Skeletal muscle tissue (tissue), 7 donors: ENCODE measurements around a stretch of chr3.

- PRO-cap, 3 experiments, result peak in 1 of 3 experiments; most common plus-strand start chr3:197296 (in 1)
- RAMPAGE, long total RNA, result no peak
- RRBS, 2 experiments, result 3 to 4% methylated on average over 31 to 37 of the region's 85 CpGs
Measured at GRCh38 chr3:197113-198191, 889 bp downstream of the CHL1 start.

GRCh38 chr3:232771-233311 lies 36.3 kb downstream of the CHL1 start:
- PRO-cap, 3 experiments, result peak in 1 of 3 experiments; most common minus-strand start chr3:233010 (in 1)
- RAMPAGE, long total RNA, result no peak
- RRBS, 2 experiments, result no CpG with 5 or more reads among the region's 3 CpGs

DNA sequence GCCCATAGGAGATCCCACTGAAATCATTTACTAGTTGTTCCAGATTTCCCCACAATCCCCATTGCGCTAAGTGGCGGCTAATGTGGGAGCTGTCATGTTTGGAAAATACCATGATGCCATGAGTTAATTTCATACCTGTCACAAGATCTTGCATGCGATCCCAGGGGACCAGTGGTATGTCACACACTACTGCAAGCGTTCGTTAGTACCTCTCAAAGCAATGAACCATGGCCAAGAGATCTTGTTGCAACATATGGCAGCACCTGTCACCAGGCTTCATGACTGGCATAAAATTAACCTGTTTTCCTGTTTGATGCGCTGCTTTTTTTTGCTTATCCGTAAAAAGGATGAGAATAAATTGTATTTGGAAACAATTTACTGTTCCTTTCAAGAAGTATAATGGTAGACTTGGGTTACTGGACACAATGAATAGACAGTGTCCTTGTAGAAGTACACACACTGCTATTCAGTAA lies 81.8 kb downstream of the CHL1 start:
- PRO-cap, 3 experiments, result no peak in any of the 3 experiments
- RAMPAGE, long total RNA, result no peak
- RRBS, 2 experiments, result no CpG with 5 or more reads among the region's 7 CpGs

GRCh38 chr3:535536-535795 lies 338.9 kb downstream of the CHL1 start:
- PRO-cap, 3 experiments, result no peak in any of the 3 experiments
- RAMPAGE, long total RNA, result no peak
- RRBS, 2 experiments, result no CpG with 5 or more reads among the region's 5 CpGs

- PRO-cap, 3 experiments, result no peak in any of the 3 experiments
- RAMPAGE, long total RNA, result no peak
Measured at GRCh38 chr3:2599326-2599617, 500.6 kb downstream of the CNTN4 start.

DNA sequence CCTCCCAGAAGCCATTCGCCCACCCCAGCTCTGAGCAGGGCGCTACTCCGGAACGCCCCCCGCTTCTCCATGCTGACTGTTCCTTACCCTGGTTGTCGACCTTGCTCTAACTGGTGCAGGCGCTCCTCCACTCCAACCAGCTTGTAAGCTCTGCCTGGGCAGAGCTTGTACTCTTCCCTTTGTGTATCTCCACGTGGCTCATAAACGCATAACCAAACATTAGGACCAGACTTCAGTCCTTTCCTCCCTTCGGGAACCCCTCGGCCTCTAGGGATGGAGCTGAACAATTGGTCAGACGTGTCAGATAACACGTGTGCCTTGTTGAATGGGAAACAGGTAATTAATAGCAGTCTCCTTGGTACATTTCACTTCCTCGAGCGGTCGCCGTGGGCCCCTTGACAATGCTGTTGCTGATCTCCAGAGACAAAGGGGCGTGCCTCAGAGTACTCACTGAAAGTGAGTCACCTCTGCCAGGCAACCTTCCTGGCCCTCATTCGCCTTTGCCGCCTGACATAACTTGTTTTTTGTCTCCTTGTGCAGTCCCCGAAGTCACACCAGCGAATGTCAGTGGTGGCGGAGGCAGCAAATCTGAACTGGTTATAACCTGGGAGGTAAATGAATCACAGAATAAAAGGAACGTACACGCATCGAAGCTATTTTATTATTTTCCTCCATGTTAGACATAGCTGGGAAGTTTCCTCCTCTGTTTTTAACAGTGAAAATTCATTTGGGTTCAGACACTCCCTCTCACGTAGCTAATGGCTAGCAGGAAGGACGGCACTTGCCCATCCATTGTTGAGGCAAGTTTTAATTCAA lies 71.6 kb downstream of the IL5RA start:
- PRO-cap, 3 experiments, result peak in 1 of 3 experiments; most common plus-strand start position 527 of the sequence (in 1); most common minus-strand start position 269 of the sequence (in 1)
- RAMPAGE, long total RNA, result no peak
- RRBS, 2 experiments, result 71 to 81% methylated on average over 3 of the region's 28 CpGs

GRCh38 chr3:3135004-3135661 lies 8.4 kb downstream of the TRNT1 start:
- PRO-cap, 3 experiments, result no peak in any of the 3 experiments
- RAMPAGE, long total RNA, result no peak
- RRBS, 2 experiments, result no CpG with 5 or more reads among the region's 3 CpGs

DNA sequence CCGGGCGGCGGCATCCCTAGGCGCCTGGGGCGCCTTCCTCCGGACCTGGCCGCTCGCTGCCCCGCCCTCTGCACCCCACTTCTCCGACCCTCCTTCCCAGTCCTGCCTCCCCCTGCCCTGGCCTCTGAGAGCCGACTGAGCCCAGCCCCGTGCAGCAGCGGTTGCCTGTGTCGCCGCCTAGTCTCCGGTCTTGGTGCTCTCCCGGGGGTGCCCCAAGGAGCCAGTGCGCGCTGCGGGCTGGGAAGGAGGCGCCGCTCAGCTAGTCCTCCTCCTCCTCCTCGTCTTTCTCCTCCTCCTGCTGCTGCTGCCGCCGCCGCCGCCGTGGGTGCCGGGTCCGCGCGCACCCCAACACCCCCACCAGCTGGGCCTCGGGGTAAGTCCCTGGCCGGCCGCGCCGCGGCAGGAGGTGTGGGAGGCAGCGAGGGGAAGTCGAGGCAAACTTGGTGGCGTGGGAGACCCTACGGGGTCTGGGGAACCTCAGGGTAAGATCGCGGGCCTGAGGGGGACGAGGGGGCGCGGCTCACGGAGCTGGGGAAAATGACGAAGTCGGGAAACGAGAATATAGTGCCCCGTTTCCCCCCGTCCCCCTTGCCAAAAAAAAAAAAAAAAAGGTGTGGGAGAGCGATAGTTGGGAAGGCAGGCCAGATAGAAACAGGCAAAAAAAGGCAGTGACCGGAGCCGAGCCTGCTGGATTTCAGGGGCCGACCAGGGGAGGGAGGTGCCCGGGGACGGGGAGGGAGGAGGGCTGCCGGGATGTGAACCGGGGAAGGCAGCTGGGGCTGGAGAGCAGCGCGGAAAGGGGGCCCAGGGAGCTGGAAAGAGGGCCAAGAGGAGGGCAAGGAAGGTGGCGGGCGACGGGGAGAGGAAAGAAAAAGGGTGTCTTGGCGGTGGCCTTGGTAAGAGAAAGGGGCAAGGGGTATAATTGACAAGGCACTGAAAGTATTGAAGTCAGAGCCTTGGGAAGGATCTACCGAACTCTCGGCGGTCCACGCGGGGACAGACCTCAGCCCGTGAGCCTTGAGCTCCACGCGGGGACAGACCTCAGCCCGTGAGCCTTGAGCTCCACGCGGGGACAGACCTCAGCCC lies 659 bp downstream of the LRRN1 start:
- PRO-cap, 3 experiments, result peak in 2 of 3 experiments; most common plus-strand start position 223 of the sequence (in 2); most common minus-strand start position 136 of the sequence (in 1)
- RAMPAGE, long total RNA, result no peak
- RRBS, 2 experiments, result 2 to 3% methylated on average over 16 to 32 of the region's 78 CpGs

DNA sequence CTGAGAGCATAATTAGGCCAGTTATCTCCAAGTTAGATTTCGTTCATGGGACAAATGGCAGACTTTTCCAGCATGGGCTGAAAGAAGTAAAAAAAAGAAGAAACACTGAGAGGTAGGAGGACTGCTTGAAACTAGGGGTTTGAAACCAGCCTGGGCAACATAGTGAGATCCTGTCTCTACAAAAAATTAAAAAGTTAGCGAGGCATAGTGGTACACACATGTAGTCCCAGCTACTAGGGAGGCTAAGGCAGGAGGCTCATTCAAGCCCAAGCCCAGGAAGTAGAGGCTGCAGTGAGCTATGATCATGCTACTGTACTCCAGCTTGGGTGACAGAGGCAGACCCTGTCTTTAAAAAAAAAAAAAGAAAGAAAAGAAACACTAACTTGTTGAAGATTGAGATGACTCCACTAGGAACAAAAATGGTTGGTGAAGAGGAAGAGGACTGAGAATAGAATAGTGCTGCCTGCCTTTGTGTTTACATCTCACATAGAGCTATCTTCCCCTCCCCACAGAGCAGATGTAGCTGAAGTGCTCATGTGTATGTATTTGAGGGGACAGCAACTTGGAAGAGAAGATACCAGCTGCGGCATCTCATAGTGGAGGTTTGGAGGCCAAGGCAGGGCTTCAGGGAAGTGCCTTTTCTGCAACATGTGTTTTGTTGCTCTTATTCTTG lies 57.5 kb downstream of the ITPR1 start:
- PRO-cap, 3 experiments, result no peak in any of the 3 experiments
- RAMPAGE, long total RNA, result no peak
- RRBS, 2 experiments, result no CpG with 5 or more reads among the region's 3 CpGs

GRCh38 chr3:4720017-4721193 lies 227.3 kb downstream of the ITPR1 start:
- PRO-cap, 3 experiments, result no peak in any of the 3 experiments
- RAMPAGE, long total RNA, result no peak
- RRBS, 2 experiments, result no CpG with 5 or more reads among the region's 16 CpGs

- PRO-cap, 3 experiments, result no peak in any of the 3 experiments
- RAMPAGE, long total RNA, result no peak
- RRBS, 2 experiments, result no CpG with 5 or more reads among the region's 4 CpGs
Measured at GRCh38 chr3:4723245-4723444, 230.0 kb downstream of the ITPR1 start.

- PRO-cap, 3 experiments, result no peak in any of the 3 experiments
- RAMPAGE, long total RNA, result no peak
- RRBS, 2 experiments, result no CpG with 5 or more reads among the region's 10 CpGs
Measured at GRCh38 chr3:4748835-4749315, 230.4 kb upstream of the BHLHE40 start.

GRCh38 chr3:4807373-4807697 lies 171.9 kb upstream of the BHLHE40 start:
- PRO-cap, 3 experiments, result peak in 1 of 3 experiments; most common plus-strand start chr3:4807601 (in 1); most common minus-strand start chr3:4807431 (in 1)
- RAMPAGE, long total RNA, result no peak
- RRBS, 2 experiments, result no CpG with 5 or more reads among the region's 6 CpGs

GRCh38 chr3:4828588-4829398 lies 150.4 kb upstream of the BHLHE40 start:
- PRO-cap, 3 experiments, result no peak in any of the 3 experiments
- RAMPAGE, long total RNA, result no peak
- RRBS, 2 experiments, result no CpG with 5 or more reads among the region's 6 CpGs

- PRO-cap, 3 experiments, result peak in 1 of 3 experiments; most common plus-strand start chr3:4981399 (in 1)
- RAMPAGE, long total RNA, result no peak
- RRBS, 2 experiments, result no CpG with 5 or more reads among the region's 3 CpGs
Measured at GRCh38 chr3:4981159-4981667, 2.0 kb downstream of the BHLHE40 start.

- PRO-cap, 3 experiments, result peak in 1 of 3 experiments; most common plus-strand start chr3:4982917 (in 1); most common minus-strand start chr3:4982802 (in 1)
- RAMPAGE, long total RNA, result no peak
- RRBS, 2 experiments, result 13 to 18% methylated on average over 6 of the region's 21 CpGs
Measured at GRCh38 chr3:4982709-4983214, 3.5 kb downstream of the BHLHE40 start.

- PRO-cap, 3 experiments, result peak in 2 of 3 experiments; most common plus-strand start chr3:4983342 (in 1); most common minus-strand start chr3:4983242 (in 2)
- RAMPAGE, long total RNA, result no peak
- RRBS, 2 experiments, result no CpG with 5 or more reads among the region's 21 CpGs
Measured at GRCh38 chr3:4983215-4983868, 4.1 kb downstream of the BHLHE40 start.

- PRO-cap, 3 experiments, result peak in 2 of 3 experiments; most common plus-strand start chr3:4993497 (in 2); most common minus-strand start chr3:4993404 (in 1)
- RAMPAGE, long total RNA, result no peak
- RRBS, 2 experiments, result no CpG with 5 or more reads among the region's 1 CpG
Measured at GRCh38 chr3:4993156-4993760, 14.0 kb downstream of the BHLHE40 start.

- PRO-cap, 3 experiments, result peak in 1 of 3 experiments; most common plus-strand start chr3:5023588 (in 1); most common minus-strand start chr3:5023354 (in 1)
- RAMPAGE, long total RNA, result no peak
- RRBS, 2 experiments, result no CpG with 5 or more reads among the region's 14 CpGs
Measured at GRCh38 chr3:5023051-5023957, 44.1 kb downstream of the BHLHE40 start.

GRCh38 chr3:5194648-5195519 lies 7.4 kb downstream of the EDEM1 start:
- PRO-cap, 3 experiments, result no peak in any of the 3 experiments
- RAMPAGE, long total RNA, result no peak
- RRBS, 2 experiments, result no CpG with 5 or more reads among the region's 2 CpGs